ENCODE results near the genes TRIM77, CEP295 and PANX1.

DNA sequence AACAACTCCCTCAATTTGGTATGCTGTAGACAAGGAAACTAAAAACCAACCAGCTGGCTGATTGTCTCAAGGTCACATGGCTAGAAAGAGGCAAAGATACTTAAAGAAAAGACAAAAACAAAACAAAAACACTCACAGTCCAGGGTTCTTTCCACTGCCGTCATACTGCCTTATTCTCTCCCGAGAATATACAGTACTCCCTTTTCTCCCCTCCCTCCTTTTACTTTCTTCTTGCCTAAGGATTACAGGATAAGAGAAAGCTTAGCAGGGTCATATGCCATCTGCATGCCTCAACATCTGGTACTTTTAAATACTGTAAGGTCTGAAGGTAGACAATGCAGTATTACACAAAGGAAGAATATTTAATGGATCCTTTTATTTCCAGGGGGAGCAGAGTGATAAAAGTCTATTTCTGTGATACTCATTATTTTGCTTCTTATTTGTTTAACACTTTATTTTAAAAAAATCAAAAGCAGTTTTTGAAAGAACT is 126.3 kb downstream of the NOX4 start:
- PRO-cap = no peak
- RAMPAGE, long total RNA, 2 experiments = no peak in any of the 2 experiments

GRCh38 chr11:89495709-89496555 is 4.8 kb upstream of the NOX4 start:
- PRO-cap = bidirectional peak, plus-strand start at chr11:89496197, minus-strand start at chr11:89496098
- RAMPAGE, long total RNA, 2 experiments = no peak in any of the 2 experiments

GRCh38 chr11:89660239-89660570 is 49.9 kb upstream of the TRIM77 start:
- PRO-cap = no peak
- RAMPAGE, long total RNA, 2 experiments = no peak in any of the 2 experiments

- PRO-cap = no peak
- RAMPAGE, long total RNA, 2 experiments = no peak in any of the 2 experiments
Measured at GRCh38 chr11:89710022-89710386, at the start of gene TRIM77. Gene TRIM77, plus strand, starts transcription at chr11:89710299.

DNA sequence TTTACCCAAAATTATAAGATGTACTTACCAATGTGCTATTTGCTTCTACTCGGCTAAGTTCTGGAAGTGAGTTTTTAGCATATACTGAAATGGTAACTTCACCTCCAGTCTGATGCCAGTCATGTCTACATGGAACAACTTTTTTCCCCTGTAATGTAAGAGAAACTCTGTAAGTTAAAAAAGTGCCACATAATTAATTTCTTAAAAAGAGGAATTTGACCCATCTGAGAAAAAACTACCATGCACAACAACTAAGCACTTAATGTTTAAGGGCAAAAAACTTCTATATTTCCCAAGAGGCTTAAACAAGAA is 19.6 kb downstream of the CHORDC1 start:
- PRO-cap = no peak
- RAMPAGE, long total RNA, 2 experiments = no peak in any of the 2 experiments

DNA sequence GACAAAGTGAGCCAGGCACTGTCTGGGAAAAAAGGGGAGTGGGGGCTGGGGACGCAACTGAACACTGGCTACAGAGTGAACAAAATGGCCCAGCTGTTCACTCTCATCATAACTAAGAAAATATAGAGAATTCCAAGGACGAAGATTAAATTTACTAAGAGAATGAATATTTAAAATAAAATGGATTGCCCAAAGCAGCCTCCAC is 434.1 kb upstream of the FAT3 start:
- PRO-cap = no peak
- RAMPAGE, long total RNA, 2 experiments = no peak in any of the 2 experiments

- PRO-cap = no peak
- RAMPAGE, long total RNA, 2 experiments = no peak in any of the 2 experiments
Measured at GRCh38 chr11:91981867-91982224, 242.8 kb upstream of the FAT3 start.

DNA sequence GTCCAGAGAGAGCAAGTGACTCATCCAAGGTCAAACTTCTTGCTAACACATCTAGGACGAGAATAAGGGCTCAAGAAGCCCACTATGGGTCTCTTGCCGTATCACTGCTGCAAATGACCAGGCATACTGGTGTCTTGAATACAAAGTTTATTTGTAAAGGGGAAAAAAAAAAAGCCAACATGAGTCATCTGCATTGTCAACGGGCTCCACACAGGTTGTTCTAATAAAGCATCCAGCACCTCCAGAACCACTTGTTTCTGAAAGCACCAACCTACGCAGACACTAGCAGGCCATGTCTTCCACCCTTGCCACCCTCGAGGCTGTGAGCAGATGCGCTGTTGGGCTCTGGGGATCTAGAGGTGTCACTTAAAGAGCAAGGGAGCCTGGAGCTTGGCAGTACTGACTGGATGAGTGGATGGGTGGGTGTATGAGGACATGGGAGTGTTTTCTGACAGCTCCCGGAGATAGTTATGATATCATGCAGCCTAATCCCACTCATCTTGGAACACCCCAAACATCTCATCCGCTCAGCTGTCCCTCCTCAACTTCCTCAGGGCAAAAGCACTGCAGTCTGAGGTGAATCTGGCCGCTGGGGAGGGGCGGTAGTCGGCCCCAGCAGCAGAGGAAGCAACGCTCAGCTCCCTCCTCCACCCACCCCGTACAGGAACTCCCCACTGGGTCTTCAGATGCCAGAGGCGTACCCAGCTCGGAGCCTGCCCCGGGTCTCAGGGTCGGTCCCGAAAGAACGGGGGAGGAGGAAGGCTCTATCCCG is 1.1 kb downstream of the SMCO4 start:
- PRO-cap = bidirectional peak, plus-strand start at position 396 of the sequence, minus-strand start at position 318 of the sequence; unidirectional peak, plus-strand start at position 596 of the sequence; unidirectional peak, plus-strand start at position 685 of the sequence
- RAMPAGE, long total RNA, 2 experiments = no peak in any of the 2 experiments

- PRO-cap = bidirectional peak, plus-strand start at chr11:93661686, minus-strand start at chr11:93661523
- RAMPAGE, long total RNA, 2 experiments = start-site peak on the plus strand in 2 of 2 experiments, at chr11:93661696-93661754 at its widest, 187 to 277 reads per replicate
Measured at GRCh38 chr11:93661309-93662298, at the start of gene CEP295. Gene CEP295, plus strand, starts transcription at chr11:93661682.

- PRO-cap = no peak
- RAMPAGE, long total RNA, 2 experiments = no peak in any of the 2 experiments
Measured at GRCh38 chr11:93746068-93746666, 4.7 kb downstream of the C11orf54 start.

DNA sequence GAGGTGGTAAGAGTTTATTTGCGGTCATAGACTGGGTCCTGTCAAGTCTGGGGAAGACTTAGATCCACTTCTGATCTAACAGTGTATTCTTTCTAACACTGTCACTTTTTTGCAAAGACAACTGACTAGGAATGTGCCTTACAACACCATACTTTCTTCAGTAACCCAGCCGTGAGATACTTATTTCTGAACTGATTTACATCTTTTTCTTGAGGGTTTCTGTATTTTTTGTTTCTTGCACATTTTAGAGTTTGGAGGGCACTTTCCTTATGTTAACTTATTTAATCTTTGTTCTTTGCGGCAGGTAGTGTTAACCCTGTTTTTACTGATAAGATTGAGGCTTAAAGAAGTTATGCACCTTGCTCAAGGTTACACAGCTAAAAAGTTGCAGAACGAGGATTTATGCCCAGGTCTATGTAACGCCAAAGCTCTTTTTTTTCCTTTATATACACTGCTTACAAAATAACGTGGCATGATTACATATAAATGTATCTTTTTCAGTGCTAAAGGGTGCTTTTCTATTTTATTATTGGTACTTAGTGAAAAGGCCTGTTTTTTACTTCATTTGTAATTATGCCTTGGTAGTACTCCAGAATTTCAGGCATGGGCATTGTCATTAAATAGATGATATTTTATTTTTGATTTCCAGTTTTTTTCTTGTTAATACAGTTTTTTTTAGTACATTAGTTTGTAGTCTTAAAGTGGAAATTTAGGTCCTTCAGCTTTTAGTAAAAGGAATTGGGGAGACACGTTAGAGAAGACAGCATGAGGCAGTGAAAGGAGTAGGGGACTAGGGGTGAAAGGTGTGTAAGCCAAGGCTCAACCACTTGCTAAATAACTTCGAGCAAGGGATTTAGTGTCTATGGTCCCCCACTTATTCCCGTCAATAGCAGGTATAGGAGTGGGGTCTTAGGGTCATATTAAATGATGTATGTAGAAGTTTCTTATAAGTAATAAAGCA is 14.0 kb downstream of the MED17 start:
- PRO-cap = no peak
- RAMPAGE, long total RNA, 2 experiments = no peak in any of the 2 experiments

- PRO-cap = no peak
- RAMPAGE, long total RNA, 2 experiments = no peak in any of the 2 experiments
Measured at GRCh38 chr11:93908723-93909077, 58.3 kb upstream of the VSTM5 start.

GRCh38 chr11:94128665-94129350 is at the start of gene PANX1:
Gene PANX1, plus strand, starts transcription at chr11:94128841.
- PRO-cap = bidirectional peak, plus-strand start at chr11:94128978, minus-strand start at chr11:94128782; bidirectional peak, plus-strand start at chr11:94129290, minus-strand start at chr11:94129285; bidirectional peak, plus-strand start at chr11:94129572, minus-strand start at chr11:94129329
- RAMPAGE, long total RNA, 2 experiments = no peak in any of the 2 experiments

DNA sequence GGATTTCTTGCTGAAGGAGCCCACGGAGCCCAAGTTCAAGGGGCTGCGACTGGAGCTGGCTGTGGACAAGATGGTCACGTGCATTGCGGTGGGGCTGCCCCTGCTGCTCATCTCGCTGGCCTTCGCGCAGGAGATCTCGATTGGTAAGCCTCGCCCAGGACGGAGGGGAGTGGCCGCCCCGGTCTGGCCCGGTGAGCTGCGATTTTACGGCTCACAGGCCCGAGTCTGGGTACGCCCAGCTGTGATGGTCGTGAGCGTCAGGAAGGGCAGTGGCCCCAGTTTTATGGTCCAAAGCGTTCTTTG is 661 bp downstream of the PANX1 start:
- PRO-cap = bidirectional peak, plus-strand start at position 222 of the sequence, minus-strand start outside the sequence
- RAMPAGE, long total RNA, 2 experiments = no peak in any of the 2 experiments

GRCh38 chr11:94583928-94584663 is 16.9 kb downstream of the PIWIL4 start:
- PRO-cap = no peak
- RAMPAGE, long total RNA, 2 experiments = no peak in any of the 2 experiments

DNA sequence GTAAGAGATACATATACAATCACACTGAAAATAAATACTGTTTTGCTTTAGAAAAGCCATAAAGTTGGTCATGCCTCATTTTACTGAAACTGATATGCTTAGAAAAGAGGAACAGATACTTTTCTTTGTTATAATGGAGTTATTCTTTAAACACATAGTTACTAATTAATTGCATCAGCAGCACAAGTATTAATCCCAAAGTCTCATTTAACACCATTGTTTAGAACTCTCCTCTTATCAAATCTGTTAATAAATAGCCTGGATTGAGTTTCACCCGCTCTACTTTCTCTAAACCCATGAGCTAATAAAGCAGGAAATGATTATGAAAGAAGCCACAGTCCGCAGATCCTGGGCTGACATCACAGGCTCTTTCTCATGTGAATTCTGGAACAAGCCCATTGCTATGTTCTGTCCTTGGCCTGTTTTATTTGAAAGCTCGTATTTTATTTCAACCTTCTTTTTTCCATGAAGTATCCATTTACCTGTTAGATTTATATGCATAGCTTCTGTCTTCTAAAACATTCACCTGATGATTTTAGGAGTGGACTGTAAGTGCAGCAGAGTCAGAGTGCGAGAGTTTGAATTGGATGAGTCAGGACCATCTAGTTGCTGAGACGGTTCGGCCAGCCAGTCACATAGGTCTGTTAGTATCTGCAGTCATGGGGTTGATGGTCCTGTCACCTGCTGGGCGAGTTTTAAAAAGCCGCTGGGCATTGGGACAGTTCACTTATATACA is 35.6 kb downstream of the PIWIL4 start:
- PRO-cap = no peak
- RAMPAGE, long total RNA, 2 experiments = no peak in any of the 2 experiments

DNA sequence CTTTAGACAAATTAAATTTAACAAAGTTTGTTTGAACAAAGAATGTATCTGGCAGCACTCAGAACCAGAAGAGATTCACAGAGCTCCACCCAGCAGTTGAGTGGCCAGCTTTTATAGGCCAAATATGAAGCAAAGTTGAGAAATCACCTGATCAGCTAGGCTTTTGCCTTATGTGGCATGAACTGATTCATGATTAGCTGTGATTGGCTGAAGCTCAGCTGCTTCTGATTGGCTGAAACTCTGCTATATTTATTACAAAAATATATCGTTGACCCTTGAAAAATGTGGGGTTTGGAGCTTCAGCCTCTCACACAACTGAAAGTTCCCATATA is 62.6 kb downstream of the PIWIL4 start:
- PRO-cap = no peak
- RAMPAGE, long total RNA, 2 experiments = no peak in any of the 2 experiments

GRCh38 chr11:94731995-94732546 is 36.1 kb upstream of the AMOTL1 start:
- PRO-cap = no peak
- RAMPAGE, long total RNA, 2 experiments = no peak in any of the 2 experiments

DNA sequence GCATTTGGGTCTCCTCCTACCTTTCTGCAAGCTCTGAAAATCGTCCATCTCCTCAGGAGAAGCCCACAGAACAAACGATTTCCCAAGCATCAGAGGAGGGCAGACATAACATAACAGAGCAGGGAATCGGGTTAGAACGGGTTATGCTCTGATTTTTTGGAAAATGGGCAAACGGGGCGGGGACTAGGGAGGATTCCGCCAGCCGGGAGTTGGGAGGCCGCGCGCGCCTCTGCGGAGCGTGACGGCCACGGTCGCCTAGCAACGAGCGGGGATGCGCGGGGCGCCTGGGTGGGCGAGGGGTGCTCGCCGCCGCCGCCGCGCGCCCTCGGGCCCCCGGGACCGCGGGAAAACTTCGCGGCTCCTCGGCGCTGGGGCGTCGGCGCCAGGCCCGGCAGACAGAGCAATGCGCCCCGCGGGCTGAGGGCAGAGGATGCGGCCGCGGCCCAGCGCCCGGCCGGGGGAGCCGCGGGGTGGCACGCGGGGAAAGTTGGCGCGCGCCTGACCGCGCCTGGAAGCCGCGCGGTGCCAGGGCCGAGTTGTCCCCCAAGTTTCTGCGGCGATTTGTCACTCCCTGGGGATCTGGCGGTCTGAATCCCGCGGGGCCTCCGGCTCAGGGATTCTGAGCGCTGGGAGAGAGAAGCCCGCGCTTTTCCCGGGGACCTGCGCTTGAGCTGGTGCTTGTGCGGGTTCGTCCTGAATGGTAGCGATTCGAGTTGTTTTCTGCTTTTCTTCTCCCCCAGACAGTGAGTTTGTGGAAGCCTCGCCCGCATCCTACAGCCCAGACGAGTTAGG is 27.8 kb upstream of the AMOTL1 start:
- PRO-cap = unidirectional peak, plus-strand start at position 261 of the sequence; unidirectional peak, plus-strand start at position 394 of the sequence; unidirectional peak, plus-strand start at position 403 of the sequence
- RAMPAGE, long total RNA, 2 experiments = no peak in any of the 2 experiments

DNA sequence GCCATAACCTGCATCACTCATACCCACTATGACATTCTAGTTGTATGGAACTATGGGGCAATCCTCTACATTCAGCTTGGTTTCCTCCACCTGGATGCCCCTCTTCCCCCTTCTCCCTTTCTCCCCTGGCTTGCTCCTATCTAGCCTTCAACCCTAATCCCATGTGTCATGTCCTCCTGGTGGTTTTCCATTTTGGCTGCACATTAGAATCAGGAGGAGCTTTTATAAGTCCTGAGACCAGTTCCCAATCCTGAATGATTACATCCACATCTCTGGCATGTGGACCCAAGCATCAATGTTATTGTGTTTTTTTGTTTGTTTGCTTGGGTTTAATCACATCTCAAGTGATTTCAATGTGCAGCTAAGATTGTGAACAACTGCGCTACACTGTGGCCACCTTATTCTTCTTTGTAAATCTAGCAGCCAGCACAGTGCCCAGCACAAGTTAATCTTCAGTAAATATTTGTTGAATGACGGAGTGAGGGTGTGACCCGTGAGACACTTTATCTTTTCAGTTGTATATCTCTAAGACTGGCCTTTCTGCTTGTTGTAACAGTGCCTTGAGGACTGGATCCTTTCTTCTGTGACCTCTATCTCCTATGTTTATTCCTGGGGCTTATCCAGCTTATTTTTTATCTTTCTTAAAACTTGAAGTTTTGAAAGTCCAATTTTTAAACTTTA is 21.6 kb upstream of the AMOTL1 start:
- PRO-cap = no peak
- RAMPAGE, long total RNA, 2 experiments = no peak in any of the 2 experiments

Data from right atrium auricular region (tissue), 2 donors.